SP-49 (cell line): Measurements from ENCODE around the gene SPATA31A6.

DNA sequence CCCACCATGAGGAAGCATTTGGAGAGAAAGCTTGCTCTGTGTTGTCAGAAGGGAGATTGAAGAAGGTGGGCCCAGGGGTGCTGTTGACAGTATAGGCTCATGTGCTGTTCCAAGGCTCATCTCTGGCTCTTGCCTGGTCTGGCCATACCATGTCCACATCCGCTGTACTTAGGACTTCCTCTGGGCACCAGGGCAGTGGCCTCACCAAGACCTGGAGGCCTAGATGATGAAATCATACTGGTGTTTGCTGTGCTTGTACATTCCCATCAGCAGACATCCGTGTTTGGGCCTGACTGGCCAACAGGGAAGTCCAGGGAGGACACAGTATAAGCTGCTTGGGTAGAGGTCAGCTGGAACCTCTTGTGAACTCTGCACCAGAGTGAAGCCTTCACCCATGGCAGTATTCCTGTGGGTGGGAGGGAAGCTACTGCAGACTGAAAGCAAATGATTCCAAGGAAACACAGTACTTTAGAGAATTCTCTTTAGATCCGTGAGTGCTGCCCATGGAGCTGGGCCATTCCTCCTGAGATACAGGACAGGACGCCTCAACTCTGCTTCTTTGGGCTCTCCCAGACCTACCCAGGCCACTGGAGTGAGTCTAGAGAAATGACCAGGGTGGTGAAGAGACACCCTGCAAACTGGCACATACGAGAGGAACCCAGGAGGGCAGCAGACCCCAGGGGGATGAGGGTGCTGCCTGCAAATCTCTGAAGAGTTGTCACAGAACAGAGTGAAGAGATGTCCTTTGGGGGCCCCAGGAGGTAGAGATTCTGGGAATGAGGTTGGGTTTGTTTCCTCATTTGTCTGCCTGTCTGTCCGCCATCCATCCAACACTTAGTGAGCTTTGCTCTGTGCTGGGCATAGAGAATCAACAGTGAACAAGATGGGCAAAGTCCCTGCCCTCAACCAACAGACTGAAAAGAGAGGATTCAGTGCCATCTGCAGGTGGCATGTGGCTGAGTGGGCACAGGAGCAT is 22.6 kb downstream of the POLR1E start:
- PRO-cap: no peak

GRCh38 chr9:37968171-37968787 is 64.4 kb upstream of the SLC25A51 start:
- PRO-cap: no peak

- PRO-cap: no peak
Measured at GRCh38 chr9:37998779-37999099, 70.3 kb downstream of the SHB start.

GRCh38 chr9:38024267-38024925 is 44.6 kb downstream of the SHB start:
- PRO-cap: no peak

DNA sequence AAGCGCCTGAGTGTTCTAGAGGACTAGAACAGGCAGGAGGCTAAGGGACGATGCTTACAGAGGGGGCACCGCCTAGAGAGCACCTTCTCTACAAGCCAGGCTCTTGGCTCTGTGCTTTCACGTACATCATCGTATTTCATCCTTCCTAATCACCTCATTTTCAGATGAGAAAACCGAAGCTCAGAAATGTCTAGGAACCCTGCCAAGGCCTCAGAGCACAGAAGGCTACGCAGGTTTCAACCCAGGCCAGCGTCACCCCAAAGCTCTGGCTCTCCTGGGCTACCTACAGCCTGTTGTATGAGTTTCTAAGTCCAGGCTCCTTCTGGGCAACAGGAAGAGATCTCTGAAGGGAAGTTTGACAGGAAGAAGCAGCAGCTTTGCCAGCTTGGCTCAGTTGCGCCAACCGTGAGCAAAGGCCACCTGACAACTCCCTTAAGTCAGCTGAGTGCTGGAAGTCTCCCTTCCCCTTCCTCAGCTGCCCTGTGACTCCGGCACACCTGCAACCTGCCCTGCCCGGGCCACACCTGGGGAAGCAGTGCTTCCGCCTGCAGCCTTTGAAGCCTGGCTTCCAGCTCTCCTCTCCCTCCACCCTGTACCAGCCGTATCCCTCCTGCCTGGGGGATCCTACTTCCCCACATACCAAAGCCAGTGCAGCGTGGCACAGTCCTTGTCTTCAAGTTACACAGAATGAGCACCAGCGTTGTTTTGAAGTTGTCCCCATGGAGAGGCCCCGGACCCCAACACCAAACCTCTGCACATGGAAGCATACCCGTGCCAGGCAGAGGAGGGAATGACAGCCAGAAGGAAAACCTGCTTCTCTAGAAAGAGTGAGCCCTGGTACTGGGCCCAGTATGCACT is 36.7 kb downstream of the SHB start:
- PRO-cap: no peak

GRCh38 chr9:38058640-38059988 is 9.9 kb downstream of the SHB start:
- PRO-cap: no peak

DNA sequence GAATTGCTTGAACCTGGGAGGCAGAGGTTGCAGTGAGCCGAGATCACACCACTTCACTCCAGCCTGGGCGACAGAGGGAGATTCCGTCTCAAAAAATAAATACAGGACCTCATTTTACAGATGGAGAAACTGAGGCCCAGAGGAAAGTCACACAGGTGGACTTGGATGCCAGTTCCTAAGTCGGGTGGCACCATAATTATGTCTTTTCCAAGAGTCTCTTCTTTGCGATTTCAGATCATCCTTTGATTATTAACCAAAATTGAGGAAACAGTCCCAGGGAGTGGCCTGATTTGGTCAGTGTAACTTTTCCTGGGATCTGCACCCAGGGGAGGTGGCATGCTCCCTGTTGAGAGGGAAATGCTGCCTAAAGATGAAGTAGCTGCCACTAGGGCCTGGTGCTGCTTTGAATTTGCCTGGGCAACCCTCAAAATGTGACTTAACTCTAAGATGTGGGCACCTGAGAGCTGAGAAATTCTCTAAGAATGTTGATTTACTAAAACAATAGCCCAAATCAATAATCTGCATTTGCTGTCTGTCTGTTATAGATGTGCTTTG is 1.3 kb upstream of the SHB start:
- PRO-cap: no peak

- PRO-cap: no peak
Measured at GRCh38 chr9:38226595-38227499, 157.8 kb upstream of the SHB start.

DNA sequence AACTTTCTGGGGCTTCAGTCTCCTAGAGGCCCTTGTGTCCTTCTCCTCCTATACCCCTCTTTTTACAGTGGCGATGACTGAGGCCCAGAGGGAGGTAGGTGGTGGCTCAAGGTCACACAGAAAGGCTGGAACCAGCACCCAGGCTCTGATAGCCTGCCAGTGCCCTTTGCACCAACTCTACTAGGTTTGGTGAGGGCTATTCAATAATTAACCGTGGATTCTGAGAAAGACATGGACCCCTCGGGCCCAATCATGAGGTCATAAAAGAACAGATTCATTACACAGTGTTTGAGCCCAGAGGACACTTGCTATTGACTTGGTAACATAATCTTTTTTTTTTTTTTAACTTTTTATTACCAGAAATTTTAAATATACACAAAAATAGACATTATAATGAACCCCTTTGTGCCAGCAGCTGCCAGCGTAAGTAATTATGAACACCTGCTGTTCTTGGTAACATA is 6.1 kb upstream of the ALDH1B1 start:
- PRO-cap: no peak

DNA sequence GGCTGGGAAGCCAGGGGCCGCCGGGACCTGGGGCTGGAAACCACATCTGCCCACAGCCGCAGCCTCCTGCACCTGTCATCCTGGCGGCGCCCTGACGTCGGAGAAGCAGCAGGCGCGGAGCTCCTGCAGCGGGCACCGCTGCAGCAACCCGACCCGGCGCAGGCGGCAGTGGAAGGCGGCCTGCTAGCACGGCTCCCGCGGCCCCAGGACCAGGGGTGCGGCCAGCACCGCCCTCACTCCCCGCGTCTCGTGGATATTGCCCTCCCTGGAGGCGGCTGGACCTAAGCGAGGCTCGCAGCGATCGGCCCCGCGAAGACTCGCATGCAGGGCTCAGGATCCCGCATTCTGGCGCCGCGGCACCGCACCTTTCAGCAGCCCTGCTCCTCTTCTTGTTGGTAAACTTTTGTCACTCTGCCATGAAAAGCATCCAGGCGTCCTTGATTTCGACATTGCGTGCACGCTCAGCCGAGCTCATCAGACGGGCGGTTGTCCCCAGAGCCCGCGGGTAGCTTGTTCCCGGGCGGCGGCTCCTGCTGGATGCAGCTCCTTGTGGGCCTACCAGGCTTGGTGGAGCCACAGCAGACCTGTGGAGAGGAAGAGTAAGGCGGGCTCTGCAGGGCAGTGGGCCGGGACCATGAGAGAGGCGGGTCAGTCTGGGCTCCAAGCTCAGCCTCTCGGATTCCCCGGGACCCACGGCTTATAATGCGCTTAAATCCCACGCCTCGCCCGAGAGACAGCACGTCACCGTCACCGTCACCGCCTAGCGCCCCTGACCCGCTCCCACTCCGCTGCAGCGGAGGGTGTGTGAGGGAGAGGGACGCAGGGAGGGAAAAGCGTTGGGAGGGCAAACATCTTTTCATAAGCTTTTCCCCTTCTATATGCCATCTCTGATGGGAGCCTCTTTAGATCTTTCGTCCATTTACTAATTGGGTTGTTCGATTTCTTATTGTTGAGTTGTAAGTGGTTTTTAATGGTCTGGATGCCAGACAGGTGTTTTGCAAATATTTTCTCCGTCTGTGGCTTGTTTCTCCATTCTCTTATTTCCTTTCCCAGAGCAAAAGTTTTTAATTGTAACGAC is 1.8 kb upstream of the ANKRD18A start:
- PRO-cap: no peak

DNA sequence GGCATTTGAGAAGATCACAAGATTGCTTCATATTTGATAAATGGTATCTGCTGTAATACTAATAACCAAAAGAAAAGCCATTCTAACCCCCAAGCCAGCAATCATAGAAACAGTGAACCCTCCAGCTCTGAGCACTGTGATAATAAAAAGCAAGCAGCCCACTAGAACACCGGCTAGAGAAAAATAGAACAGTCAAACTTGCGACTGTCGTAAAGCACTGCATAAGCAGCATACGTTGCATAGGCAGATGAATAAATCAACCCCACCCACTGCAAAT is 31.9 kb upstream of the ANKRD18A start:
- PRO-cap: no peak

- PRO-cap: no peak
Measured at GRCh38 chr9:40938965-40940030, 189.2 kb downstream of the FOXD4L6 start.

DNA sequence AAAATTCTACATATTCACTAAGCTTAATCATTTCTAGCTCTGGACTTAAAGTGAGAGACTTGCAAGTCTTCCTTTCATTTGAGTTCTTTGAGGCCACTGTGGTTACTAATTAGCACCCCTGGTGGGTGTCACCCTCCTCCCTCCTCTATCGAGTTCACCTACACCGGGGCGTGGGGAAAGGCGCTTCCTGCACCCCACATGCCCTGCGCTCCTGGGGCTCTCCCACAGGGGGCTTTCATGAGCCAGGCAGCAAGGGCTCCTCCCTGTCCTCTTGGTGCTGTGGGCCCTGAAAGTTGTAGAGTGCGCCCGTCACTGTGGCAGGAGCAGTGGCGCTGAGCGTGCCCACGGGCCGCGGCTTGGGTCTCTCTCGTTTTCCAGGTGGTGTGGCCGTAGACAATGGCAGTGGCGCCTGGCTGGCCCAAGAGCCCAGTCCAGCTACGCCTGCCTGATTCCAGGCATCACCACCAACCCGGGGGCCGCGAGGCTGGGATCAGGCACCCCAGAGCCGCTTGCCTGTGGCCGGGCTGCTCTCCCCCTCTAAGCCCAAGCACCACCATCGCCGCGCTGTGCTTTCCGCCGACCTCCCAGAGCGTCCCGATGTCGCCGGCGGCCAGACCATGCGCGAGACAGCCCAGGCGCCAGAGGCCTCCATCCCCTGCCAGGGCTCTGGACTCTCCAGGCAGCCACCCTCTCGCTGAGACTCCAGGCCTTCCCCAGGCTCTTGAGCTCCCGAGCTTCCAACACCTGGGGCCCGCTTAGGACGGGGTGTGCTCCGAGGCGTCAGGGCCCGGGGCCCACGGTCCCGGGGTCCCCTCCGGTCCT is 45.9 kb upstream of the ZNG1F start:
- PRO-cap: no peak

- PRO-cap: no peak
Measured at GRCh38 chr9:42183456-42183928, at the start of gene SPATA31A6. SPATA31A6 (plus strand) TSS chr9:42183659.

DNA sequence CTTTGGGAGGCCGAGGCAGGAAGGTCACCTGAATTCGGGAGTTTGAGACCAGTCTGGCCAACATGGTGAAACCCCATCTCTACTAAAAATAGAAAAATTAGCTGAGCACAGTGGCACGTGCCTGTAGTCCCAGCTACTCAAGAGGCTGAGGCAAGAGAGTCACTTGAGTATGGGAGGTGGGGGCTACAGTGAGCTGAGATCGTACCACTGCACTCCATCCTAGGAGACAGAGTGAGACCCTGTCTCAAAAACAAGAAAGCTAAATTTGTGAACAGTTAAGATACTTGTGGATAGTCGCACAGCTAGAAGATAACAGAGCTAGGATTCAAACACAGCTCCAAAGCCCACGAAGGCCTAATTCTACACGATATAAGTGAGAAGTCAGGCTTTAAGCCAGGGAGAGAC is 934.0 kb downstream of the SPATA31A6 start:
- PRO-cap: no peak

DNA sequence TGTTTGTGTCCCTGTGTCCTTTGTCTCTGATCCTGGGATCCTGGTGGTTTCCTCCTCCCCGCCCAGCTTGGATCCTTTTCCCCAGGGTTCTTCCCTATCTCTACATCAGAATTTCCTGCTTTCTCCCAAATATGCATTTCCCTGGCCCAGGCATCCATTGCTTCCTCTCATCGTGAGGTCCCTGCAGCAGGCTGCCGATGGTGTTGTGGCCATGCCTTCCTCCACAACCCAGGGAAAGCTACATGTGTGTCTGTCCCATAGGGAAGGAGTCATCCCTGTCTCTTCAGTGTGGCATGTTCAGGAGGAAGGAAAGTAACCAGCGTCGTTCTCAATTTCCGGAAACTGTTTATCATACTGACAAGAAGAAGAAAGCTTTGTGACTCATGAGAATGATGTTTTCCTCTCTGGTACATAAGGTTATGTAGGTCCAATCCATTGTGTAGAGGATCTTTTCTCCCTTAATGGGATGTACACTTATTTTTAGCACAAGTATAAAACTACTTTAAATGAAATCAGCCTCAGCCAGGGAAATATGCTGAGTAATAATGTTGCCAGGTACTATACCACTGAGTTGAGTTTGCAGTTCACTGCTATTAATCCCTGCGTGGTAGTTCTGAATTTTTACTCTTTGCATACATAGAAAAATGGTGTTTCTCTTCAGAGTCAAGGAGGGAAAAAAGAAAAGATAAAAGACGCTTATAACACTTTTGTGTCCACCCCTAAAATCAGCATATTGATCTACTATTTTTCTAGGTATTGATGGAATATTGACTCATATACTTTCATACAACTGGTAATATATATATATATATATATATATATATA is 956.8 kb downstream of the SPATA31A6 start:
- PRO-cap: no peak

- PRO-cap: bidirectional peak, plus-strand start at chr9:62838649, minus-strand start at chr9:62838361
Measured at GRCh38 chr9:62837984-62838935, 1648.4 kb downstream of the SPATA31A7 start.

- PRO-cap: no peak
Measured at GRCh38 chr9:63326691-63327289, 1958.2 kb downstream of the FOXD4L5 start.

GRCh38 chr9:63703698-63704177 is 1581.3 kb downstream of the FOXD4L5 start:
- PRO-cap: no peak

GRCh38 chr9:67832506-67832951 is 26.2 kb upstream of the ANKRD20A1 start:
- PRO-cap: no peak